ENCODE results near the genes GSAP and CACNA2D1.

- PRO-cap = no peak
- RAMPAGE, long total RNA = no peak
Measured at GRCh38 chr7:77238697-77239400, 39.2 kb upstream of the FGL2 start.

GRCh38 chr7:77281856-77282932 lies 82.6 kb upstream of the FGL2 start:
- PRO-cap = no peak
- RAMPAGE, long total RNA = no peak

GRCh38 chr7:77287285-77287665 lies 87.7 kb upstream of the FGL2 start:
- PRO-cap = no peak
- RAMPAGE, long total RNA = no peak

- PRO-cap = no peak
- RAMPAGE, long total RNA = no peak
Measured at GRCh38 chr7:77410201-77410596, 6.0 kb downstream of the GSAP start.

- PRO-cap = no peak
- RAMPAGE, long total RNA = no peak
Measured at GRCh38 chr7:77415848-77417105, at the start of gene GSAP. Gene GSAP, minus strand, starts transcription at chr7:77416349.

DNA sequence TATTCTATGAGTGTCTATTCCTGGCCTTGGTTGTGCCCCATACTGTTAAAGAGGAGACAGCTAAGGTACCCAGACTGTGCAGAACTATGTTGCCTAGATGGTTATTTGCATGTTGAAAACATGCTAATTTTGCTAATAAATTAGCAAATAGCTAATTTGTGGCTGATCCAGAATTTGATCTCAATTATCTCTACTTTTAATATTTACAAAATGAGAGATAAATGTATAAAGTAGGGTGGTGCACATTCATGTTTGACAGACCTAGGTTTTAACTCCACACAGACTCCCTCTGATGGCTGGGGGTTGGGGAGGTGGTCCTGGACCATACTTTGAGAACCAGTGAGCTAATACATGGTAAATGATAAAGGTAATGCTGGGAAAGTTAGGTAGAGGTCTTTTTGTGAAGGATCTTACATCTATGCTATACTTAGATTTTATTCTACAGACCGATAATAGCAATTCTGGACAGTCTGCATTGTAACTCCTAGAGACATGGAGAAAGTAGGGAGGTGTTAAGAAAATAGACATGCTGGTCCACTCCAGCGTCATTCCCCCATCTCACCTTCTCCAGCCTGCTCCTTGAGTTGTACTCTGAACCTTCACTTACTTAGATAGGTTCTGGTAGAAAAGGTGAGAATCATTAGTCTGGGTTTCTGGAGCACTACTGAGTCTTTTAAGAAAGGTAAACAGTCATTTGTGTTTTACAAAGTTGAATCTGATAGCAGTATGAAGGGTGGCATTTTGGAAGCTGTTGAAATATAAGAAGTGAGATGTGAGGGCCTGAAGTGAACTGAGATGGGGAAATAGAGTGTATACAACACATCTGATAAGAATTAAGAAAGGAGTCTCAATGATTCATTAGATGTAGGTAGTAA lies 4.9 kb downstream of the PTPN12 start:
- PRO-cap = no peak
- RAMPAGE, long total RNA = no peak

DNA sequence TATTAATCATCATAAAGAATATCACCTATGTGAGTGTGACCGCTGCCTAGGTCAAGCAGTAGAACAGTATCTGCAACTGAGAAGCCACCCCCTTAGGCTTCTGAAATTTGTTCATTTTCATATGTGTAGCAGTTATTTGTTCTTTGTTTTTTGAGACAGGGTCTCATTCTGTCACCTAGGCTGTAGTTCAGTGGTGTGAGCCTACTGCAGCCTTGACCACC lies 54.2 kb upstream of the RSBN1L start:
- PRO-cap = no peak
- RAMPAGE, long total RNA = no peak

DNA sequence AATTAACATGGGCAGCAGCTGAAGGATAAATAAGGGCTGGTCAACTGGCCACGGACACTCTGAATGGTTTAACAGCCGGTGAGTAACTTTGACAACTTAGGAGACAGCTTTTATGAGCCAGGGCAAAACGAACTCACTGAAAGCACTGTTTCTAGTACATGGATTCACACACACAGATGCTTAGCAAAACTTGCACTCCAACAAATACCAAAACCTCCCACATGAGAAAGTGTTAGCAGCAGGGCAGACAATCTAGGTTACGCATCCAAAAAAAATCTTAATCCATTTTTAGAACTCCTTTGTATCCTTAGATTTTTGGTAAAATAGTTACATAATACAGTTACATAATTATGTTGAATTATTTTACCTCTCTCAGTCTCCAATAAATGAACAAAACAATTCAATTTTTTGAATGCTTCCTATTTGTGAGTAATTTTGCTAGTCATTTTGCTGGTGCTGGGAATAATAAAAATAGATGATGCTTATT lies 486.8 kb upstream of the TMEM60 start:
- PRO-cap = no peak
- RAMPAGE, long total RNA = no peak

DNA sequence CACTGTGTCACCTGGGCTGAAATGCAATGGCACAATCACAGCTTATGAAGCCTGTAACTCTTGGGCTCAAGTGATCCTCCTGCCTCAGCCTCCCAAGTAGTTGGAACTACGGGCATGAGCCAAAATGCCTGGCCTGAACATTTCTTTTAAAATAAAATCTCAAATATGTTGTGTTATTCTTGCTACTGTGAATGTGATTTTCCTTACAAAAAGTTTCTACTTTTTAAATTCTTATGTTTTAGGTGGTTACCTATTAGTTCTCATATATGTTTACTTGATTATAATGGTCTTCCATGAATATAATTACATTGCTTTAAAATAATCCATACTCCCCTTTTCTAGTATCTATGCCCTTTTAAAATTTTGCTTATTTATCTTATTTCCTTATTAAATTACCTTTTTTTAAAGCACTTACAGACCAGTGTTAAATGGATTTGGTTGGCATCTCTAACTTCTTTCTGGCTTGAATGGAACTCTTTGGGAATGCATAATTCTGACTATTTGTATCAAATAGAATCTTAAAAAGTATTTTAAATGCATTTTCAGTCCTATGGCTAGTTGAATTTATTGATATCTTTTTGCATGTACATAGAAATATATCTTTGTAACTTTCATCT lies 261.9 kb downstream of the MAGI2 start:
- PRO-cap = no peak
- RAMPAGE, long total RNA = no peak

- PRO-cap = no peak
- RAMPAGE, long total RNA = no peak
Measured at GRCh38 chr7:79452536-79453361, 718 bp downstream of the MAGI2 start.

DNA sequence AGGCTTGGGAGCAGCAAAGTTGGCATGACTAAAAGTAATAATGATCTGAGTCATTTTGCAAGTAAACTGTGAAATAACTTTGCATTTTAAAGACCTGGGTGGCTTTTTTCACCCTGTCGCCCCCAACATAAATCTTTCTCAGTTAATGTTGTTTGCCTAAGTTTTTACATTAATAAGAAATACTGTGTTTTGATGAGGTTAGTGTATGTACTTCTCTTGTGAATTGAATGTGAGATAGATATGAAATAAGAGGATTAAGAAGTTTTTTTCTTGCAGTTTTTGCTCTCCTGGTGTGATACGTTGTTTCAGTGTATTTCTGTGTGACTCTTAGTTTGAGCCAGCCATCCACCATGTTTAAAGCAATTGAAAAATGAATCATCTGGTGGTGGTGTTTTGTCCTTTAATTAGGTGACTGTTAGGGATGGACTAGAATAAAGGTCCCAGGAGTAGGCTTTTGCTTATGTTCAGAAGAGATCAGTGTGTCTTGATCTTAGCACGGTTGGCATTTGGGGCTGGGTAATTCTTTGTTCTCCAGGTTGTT lies 1.9 kb downstream of the GNAI1 start:
- PRO-cap = no peak
- RAMPAGE, long total RNA = no peak

DNA sequence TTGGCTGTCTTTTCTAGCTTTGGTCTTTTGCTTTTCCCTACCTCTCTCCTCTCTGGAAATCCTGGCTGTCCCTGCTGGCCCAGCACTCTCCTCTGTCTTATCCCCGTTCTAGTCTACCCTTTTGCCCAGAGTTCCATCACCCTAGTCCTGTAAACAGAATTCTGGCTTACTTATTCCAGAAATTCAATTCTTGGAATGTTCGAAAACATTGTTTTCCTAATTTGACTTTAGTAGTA lies 3.0 kb downstream of the GNAI1 start:
- PRO-cap = no peak
- RAMPAGE, long total RNA = no peak

DNA sequence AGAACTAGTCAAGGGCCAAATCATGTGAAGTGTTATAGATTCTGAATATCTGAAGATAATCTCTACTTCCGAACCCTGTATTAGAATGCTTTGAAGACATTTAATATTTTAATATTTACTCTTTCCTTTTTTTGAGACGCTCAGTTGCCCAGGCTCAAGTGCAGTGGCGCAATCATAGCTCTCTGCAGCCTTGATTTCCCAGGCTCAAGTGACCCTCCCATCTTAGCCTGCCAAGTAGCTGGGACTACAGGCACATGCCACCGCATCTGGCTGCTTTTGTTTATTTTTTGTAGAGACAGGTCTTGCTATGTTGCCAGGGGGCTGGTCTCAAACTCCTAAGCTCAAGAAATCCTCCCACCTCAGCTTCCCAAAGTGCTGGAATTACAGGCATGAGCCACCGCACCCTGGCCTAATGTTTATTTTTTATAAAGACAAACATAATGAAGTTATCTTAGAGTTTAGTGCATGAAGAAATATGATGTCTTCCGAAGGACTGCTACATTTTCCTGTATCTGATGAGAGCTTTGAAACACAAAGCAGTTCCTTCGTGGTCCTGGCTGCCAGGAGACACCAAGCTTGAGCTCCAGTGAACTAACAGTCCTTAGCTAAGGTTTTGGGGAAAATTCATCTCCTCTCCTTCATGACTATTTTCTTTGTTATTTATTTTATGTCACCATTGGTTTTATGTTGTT lies 44.2 kb upstream of the CD36 start:
- PRO-cap = no peak
- RAMPAGE, long total RNA = no peak

DNA sequence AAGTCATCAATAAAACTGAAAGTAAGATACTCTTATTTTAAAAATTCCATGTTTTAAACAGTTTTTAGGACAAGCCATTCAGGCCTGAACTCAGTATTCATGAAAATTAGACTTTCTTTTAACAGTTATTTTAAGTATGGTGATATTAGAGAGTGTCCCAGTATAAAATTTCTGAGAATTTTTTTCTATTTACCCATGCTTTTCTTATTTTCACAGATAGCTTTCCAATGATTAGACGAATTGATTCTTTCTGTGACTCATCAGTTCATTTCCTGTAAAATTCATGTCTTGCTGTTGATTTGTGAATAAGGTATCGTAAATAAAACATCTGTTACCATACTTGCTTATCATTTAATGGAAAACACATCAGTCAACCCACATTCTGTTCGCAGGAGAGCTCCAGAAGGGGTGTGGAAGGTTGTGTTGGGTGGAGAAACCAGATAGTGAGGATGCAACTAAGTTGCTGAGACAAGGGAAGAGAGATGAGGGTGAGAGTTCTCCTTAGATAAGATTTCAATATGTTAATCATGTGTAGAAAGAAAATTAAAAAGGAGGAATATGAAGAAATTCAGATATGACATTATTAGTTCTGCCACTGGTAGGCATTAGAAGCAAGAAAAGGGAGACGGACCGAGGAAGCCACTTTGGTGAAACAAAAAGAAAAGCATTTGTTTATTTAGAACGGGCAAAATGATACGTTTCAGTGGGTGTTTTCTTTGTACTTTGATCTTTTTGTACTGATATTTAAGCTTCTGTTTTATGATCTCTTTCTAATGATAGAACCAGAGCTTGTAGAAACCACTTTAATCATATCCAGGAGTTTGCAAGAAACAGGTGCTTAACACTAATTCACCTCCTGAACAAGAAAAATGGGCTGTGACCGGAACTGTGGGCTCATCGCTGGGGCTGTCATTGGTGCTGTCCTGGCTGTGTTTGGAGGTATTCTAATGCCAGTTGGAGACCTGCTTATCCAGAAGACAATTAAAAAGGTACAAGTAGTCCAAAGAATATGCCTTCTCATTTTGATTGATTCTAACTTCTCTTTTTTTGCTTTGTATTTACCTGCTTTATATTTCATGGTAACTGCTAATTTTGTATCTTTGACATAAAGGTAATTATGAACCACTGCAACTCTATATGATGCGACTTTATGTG lies 7.8 kb downstream of the CD36 start:
- PRO-cap = no peak
- RAMPAGE, long total RNA = no peak

- PRO-cap = no peak
- RAMPAGE, long total RNA = no peak
Measured at GRCh38 chr7:82443048-82443643, 431 bp downstream of the CACNA2D1 start.

DNA sequence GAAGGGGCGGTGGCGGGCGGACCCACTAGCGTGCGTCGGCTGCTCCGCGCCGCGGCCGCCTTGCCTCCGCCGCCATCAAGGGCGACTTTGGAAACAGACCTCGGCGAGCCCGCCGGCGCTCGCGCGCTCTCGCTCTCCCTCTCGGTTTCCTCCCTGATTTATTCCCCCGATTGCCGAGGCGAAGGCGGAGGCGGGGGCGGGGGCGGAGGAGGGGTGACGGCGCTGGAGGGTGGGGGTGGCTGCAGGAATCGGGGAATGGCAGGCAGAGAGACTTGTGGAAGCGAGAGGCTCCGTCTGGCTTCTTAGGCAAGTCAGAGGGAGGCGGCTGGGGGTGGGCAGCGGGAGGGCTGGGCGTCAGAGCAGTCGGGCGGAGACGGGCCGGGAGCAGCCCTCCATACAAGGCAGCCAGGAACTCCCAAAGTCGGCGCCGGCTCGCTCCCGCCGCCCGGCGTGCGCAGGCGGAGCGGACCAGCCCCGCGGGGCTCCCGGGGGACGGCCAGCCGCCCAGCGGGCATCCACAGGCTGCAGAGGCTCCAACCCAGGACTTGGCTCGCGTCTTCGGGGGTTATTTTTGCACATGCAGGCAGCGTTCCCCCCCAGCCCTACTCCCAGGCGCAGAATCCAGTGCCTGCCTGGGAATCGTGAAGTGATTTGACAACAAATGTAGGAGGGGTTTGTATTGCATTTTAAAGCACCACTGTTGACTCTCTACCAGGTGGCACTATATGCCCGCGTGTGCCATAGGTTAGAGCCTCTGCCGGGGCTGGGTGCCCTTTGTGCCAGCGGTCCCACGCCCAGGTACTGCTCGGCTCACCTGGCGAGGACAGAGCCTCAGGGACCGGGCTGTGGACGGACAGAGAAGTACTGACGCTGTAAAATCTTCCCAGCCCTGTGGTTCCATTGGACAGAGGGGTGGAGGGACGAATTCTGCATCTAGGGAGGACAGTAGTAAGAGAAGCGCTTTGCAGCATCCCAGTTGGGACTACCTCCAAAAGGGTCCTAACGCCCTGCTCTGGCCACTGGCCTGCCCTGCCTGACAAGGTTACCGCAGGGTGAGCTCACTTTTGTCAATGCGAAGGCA lies at the start of gene CACNA2D1:
Gene CACNA2D1, minus strand, starts transcription at position 134 of the 1,081 bp plus-strand sequence.
- PRO-cap = no peak
- RAMPAGE, long total RNA = no peak

GRCh38 chr7:86654274-86654606 lies 10.5 kb downstream of the GRM3 start:
- PRO-cap = no peak
- RAMPAGE, long total RNA = no peak

GRCh38 chr7:87151825-87152202 lies 439 bp upstream of the DMTF1 start:
- PRO-cap = no peak
- RAMPAGE, long total RNA = no peak

GRCh38 chr7:87465202-87465663 lies 10.2 kb downstream of the ABCB4 start:
- PRO-cap = no peak
- RAMPAGE, long total RNA = no peak

DNA sequence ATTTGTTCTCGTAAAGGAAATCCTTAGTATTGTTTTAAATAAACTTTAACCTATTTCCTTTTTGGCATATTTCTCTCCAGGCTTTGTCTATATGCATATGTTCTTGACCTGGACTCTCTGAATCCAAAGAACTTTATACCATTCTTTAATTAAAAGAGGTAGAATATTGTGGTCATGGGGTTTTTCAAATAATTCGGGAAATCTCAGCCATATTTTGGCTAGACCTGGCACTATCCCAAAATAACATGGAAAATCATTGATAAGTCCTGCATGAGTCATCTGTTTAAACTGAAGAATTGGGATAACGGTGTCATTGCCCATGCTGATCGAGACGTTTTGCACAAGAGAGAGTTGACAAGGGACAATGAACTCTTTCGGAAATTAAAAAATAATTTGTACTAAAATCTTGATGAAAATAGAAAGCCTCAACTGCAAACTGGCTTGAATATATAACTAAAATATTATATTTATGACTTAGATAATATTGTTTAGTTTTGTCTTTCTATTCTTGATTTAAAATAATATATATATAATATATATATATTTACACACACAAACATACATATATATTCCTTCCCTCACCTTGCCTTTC lies 19.9 kb upstream of the ABCB4 start:
- PRO-cap = no peak
- RAMPAGE, long total RNA = no peak

Measured in spinal cord (tissue), 3 donors.